Anterior vena cava (tissue), 1 donor: ENCODE data around the genes LRTM2 and CACNA1C.

- PRO-cap: no peak
These were observed 179 bp downstream of the WNT5B start for GRCh38 chr12:1629279-1629541.

GRCh38 chr12:1631143-1631771, 2.2 kb downstream of the WNT5B start:
- PRO-cap: no peak

DNA sequence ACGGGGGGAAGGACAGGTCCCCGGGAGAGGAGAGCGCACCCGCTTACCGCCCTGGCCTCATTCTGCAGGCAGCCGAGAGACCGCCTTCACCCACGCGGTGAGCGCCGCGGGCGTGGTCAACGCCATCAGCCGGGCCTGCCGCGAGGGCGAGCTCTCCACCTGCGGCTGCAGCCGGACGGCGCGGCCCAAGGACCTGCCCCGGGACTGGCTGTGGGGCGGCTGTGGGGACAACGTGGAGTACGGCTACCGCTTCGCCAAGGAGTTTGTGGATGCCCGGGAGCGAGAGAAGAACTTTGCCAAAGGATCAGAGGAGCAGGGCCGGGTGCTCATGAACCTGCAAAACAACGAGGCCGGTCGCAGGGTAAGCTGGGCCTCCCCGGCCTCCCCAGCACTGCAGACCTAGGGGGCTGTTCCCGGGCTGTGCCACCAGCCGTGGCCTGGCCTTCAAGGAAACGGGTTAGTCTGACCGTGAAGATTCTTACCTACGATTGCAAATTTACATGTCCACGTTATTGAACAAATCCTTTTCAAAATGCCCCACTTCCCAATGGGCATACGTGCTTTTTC, 10.7 kb downstream of the WNT5B start:
- PRO-cap: no peak

DNA sequence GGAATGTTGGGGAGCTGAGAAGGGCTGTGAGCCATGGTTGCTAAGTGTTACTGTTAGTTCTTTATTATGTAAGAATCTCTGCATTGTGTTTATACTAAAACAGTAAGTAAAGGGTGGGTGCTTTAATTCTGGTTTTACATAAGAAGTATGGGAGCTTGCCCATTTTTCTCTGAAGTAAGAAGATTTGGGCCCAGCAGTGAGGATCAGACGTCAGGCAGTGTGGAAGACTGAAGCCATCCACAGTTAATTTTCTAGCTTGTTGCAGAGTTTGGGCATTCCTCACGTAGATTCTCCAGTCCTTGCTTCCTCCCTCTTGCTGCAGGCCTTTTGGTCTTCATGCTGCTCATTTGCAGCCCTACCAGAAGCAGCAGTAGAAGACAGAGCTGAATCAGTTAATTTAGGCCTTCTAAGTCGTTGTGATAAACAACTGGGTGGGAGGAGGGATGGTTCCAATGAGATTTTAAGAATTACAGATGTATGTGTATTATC, 21.4 kb downstream of the WNT5B start:
- PRO-cap: no peak

DNA sequence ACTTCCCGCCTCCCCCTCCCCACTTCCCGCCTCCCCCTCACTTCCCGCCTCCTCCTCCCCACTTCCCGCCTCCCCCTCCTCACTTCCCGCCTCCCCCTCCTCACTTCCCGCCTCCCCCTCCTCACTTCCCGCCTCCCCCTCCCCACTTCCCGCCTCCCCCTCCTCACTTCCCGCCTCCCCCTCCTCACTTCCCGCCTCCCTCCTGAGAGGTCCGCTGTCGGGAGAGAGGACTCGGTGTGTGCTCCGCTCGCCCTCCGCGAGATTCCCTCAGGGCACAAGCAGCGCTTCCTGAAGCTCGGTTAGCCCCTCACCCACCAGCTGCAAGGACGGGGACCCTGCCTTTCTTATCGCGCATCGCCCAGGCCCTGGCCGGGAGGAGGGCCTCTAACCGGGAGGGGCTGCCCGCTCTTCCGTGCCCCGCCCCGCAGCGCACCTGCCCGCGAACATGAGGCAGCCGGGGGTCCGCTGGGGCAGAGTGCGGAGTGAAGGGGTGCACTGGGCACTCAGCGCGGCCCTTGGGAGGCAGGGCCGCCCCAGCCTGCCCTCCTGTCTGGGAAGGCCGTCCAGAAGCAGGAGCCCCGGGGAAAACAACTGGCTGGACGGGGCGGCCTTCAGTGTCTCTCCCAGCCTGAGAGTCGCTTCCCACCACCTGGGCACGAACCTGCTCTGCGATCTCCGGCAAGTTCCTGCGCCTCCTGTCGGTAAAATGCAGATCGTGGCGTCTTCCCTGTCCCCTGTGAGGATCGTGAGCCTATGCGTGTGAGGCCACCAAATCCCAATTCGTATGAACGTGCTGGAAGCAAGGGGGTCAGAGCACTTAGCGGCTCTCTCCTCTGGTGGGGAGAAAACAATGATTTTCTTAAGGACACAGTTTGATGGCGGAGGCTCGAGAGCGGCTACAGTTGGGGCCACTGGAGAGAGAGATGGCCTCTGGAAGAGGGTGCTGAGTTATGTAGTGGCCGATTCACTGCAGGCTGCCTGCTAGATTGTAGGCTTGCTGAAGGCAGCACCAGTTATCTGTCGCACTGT, 28.0 kb upstream of the ADIPOR2 start:
- PRO-cap: no peak

- PRO-cap: no peak
These were observed 24.9 kb downstream of the ADIPOR2 start for GRCh38 chr12:1715705-1716150.

DNA sequence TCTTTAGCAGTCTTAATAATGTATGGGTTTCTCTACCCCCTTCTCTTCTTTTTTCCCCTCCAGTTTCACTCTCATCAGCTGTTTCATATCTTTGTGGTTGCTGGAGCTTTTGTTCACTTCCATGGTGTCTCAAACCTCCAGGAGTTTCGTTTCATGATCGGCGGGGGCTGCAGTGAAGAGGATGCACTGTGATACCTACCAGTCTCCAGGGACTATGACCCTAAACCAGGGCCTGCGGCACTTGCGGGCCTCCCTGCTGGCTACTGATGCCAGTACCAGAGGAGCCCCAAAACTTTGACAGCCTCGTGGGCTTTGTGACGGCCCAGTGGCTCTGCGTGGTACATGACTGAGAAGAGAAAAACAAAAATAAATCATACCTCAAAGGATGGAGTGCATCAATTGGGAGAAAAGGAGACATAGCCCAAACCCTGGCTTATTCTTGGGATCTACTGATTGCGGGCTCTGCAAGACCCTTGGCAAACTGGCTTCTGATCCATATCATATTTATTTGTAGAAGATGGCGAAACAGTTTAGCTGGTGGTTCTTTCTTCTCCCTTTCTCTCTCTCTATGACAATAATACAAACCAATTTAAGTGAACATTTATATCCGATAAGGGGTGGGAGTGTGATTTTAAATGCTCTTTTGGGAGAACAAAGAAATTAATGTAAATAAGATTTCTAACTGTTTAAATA, 34.3 kb upstream of the LRTM2 start:
- PRO-cap: no peak

DNA sequence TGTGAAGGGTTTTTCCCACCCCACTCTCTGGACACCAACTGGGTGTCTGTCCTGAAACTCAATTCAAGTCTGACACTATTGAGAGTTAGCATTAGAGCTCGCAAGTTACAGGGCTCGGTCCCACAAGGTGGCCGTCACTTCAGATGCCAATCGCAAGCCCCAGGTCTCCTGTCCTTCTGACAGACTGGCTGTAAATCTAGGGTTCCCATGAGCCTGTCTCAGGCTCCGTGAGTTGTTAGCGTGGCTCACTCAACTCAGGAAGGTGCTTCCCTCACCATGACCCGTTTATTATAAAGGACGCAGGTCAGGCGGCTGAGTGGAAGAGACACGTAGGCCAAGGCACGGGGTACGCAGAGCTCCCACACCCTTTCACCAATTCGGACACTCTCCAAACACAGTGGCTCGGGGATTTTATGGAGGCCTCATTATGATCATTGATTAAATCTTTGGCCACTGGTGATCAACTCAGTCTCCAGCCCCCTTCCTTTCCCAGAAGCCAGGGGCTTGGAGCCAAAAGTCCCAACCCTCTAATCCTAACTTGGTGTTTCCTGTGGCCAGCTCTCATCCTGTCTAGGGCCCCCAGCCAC, 25.9 kb upstream of the LRTM2 start:
- PRO-cap: unidirectional peak, minus-strand start at position 264 of the sequence

DNA sequence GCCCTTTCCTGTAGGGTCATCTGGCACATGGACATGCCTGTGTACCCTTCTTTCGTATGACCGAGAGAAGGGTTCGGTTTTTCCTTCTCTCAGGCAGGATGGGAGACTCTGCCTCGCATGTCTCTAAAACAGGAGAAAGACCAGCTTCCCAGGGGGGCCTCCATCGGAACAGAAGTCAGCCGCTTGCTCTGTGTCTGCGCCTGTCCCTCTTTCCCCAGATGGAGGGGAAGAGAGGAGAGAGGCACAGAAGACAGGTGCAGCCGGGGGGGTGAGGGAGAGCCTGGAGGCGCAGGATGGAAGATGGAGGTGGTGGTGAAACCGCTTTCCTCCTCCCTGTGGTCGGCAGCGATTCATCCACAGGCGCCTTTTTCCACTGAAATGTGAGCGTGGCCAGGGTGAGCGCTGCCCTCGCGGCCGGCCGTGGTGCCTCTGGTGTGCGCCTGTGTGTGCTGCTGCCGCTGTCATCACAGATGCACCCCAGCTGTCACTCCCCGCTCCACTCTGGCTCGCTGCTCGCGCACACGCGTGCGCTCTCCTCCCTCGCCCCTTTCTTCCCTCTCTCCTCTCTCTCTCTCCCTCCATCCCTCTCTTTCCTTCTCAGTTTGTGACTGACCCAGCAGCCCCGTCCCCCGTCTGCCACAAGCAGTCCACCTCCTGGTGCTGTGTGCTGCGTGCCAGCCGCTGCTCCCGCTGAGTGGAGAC, at the start of gene LRTM2:
Gene LRTM2 (plus strand): TSS at position 581 of the 702 bp plus-strand sequence.
- PRO-cap: no peak

GRCh38 chr12:1842313-1842817, 22.0 kb downstream of the LRTM2 start:
- PRO-cap: no peak

- PRO-cap: no peak
These were observed 18.2 kb upstream of the CACNA2D4 start for GRCh38 chr12:1936228-1937513.

GRCh38 chr12:1966785-1967299, 37.4 kb downstream of the DCP1B start:
- PRO-cap: no peak

DNA sequence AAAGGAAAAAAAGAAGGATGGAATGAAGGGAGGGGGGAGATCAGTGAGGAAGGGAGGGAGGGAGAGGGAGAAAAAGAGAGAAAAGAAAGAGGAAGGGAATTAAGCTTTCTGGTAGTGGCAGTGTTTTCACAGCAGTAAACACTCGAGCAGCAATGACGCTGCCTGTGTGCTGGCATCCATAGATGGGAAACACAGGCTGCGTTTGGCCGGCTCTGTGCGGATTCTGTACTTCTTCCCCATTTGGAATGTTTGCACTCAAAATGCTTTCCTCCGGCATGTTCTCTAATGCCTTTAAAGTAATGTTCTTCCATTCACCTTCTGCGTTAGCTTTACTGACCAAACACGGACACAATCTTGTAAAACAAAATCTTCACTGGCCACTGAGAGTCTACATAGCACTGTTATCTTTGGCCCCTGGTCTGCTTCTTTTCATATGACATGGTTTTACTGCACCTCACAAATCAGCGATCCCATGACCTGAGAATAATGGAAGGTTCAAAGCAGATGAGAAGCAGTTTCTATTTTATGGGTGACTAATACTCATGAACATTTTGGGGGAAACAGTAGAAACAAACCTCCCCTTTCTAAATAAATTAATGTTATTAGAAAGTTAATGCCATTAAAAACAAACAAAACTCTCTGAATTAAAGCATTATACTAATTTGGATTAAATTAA, 31.3 kb downstream of the DCP1B start:
- PRO-cap: bidirectional peak, plus-strand start at position 243 of the sequence, minus-strand start at position 154 of the sequence

DNA sequence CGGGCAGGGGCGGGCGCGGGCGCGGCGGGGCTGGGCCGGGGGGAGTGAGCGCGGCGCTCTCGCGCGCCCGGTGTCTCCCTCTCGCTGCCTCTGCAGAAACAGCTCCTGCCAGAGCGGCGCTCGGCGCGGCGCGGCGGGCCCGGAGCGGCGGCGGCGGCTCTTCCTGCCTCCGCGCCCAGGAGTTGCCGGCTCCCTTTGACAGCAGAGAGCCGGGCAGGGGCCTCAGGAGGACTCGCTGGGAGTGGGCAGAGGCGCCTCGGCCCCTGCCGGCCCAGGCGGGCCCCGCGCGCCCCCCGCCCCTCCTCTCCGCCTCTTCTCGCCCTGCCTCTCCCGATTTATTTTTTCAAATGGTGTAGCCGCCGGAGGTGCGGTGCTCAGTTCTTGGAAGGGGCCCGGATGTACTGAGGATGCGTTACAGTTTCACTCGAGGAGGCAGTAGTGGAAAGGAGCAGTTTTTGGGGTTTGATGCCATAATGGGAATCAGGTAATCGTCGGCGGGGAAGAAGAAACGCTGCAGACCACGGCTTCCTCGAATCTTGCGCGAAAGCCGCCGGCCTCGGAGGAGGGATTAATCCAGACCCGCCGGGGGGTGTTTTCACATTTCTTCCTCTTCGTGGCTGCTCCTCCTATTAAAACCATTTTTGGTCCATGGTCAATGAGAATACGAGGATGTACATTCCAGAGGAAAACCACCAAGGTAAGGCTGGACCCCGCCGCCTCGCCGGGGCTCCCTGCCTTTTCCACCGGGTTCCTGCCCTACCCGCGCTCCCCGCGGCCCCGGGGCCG, at the start of gene CACNA1C:
Gene CACNA1C (plus strand): TSS at position 73 of the 786 bp plus-strand sequence.
- PRO-cap: bidirectional peak, plus-strand start at position 73 of the sequence, minus-strand start outside the sequence

DNA sequence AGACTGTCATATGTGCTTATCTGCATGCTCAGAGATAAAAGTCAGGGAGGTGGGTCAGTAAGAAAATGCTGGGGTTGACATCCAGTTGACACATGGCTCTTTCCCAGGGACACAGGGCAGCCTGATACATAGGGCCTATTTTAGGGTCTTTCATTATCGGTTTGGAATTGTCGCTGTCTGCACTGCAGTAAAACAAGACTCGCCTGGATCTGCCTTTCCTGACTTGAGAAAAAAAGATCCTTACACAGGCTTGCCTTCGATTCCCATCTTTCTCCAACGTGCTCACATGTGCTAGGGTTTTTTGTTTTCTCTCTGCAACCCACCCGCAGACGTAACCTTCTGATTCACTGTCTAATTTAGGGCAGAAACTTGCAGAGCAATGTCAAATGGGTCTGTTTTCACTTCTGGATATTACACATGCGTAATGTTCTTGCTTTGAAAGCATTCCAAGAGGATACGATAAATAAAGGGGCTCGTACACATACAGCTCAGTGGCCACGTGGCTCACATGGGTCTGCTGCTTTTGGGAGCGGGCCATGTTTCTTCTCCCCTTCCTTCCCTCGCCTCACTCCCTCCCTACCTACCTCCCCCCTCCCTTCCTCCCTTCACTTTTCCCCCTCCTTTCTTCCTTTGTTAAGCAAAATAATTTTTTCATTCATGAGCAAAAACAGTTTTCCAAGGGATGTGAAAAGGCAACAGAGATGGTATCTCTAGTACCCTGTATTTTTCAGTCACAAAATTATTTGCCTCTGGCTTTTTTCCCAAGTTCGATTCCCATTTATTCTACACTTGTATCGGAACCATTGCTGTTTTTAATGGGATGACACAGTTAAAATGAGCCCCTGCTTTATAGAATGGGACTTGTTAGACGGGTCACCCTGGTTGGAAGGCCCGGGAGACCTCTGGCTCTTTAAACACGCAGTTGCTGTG, 23.4 kb downstream of the CACNA1C start:
- PRO-cap: unidirectional peak, minus-strand start at position 275 of the sequence

DNA sequence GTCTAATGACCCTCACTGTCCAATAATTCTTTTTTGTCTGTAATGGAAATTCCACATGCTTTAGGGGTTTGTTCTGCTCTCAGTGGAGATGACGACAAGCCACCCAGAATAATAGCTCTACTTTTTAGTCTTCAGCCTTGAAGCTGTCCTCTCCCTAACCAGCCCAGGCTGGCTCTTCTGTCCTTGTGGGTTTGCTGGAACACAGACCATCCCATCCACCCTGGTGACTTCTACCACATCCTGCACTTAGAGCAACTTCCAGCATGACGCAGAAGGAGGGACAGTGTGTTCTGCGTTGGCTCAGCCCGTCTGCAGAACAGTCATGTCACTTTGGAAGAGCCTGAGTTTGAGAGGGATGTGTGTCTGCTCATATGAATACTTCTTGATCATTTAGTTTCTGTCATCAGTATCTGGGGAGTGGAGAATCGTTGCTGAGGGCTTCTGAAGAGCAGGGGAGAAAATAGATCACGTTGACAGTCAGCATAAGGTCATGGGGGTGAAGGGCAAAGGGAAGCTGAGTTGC, 198.0 kb downstream of the CACNA1C start:
- PRO-cap: no peak

GRCh38 chr12:2283753-2284275, 231.0 kb downstream of the CACNA1C start:
- PRO-cap: no peak

GRCh38 chr12:2294490-2295426, 242.0 kb downstream of the CACNA1C start:
- PRO-cap: no peak

- PRO-cap: no peak
These were observed 344.0 kb upstream of the FKBP4 start for GRCh38 chr12:2450706-2451155.

GRCh38 chr12:2494310-2495026, 300.3 kb upstream of the FKBP4 start:
- PRO-cap: no peak